ENCODE data around the gene SEM1.

GRCh38 chr7:95598940-95599228 is 2.6 kb upstream of the PDK4 start:
- PRO-cap: no peak
- RAMPAGE, long total RNA, 2 experiments: no peak in any of the 2 experiments

DNA sequence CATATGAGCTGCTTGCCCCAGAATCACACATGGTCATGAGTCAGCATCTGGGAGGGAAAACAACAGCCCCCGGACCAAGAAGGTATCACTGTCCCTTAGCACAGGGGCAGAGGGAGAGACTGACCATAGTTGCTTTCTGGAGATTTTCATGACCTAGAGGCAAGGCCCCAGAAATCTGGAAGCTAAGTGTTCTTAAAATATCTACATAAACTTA is 86.7 kb upstream of the PDK4 start:
- PRO-cap: no peak
- RAMPAGE, long total RNA, 2 experiments: no peak in any of the 2 experiments

- PRO-cap: no peak
- RAMPAGE, long total RNA, 2 experiments: no peak in any of the 2 experiments
Measured at GRCh38 chr7:96308082-96308829, 13.6 kb downstream of the SLC25A13 start.

DNA sequence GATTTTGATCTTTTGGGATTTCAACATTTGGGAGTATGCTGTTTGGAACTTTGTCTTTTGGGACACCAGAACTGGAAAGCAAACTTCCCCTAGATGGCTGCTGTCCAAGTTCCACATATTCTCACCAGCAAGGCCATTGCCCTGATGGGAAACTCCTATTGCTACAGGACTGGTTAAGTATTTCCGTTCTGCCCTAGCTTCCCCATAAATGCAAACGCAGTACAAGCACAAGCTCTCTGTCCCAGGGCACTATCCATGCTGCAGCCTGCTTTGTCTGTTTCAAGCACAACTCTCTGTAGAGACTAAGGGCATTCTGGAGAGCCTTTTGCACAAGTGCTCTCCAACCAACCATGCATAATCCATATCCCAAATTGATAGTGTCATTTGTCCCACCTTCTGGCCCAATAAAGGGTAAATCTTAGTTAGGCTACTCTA is 79.4 kb upstream of the SLC25A13 start:
- PRO-cap: no peak
- RAMPAGE, long total RNA, 2 experiments: no peak in any of the 2 experiments

DNA sequence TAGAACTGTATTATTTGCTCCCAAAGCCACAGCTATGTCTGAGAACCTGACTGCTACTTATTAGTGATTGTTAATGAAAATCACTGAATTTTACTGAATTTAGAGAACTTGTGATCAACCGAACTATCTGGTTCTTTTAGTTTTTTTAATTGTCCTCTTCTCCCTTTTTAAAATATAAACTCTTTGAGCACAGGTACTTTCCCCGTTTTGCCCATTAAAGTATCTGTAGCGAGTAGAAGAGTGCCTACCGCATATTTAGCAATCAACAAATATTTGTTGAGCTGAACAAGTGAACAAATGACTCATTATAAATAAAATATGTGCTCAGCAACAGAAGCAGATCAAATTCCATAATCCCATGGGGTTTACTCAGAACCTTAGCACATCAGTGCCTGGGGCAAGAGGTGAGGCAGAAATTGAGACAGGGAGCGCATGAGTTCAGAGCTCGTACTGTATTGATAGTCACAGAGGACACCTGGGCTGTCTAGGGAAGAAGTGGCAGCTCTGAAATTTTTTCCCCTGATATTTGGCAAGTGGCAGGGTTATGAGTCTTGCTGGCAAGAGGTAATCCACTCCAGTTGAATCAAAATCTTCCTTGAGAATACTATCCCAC is 161.0 kb downstream of the SEM1 start:
- PRO-cap: no peak
- RAMPAGE, long total RNA, 2 experiments: no peak in any of the 2 experiments

DNA sequence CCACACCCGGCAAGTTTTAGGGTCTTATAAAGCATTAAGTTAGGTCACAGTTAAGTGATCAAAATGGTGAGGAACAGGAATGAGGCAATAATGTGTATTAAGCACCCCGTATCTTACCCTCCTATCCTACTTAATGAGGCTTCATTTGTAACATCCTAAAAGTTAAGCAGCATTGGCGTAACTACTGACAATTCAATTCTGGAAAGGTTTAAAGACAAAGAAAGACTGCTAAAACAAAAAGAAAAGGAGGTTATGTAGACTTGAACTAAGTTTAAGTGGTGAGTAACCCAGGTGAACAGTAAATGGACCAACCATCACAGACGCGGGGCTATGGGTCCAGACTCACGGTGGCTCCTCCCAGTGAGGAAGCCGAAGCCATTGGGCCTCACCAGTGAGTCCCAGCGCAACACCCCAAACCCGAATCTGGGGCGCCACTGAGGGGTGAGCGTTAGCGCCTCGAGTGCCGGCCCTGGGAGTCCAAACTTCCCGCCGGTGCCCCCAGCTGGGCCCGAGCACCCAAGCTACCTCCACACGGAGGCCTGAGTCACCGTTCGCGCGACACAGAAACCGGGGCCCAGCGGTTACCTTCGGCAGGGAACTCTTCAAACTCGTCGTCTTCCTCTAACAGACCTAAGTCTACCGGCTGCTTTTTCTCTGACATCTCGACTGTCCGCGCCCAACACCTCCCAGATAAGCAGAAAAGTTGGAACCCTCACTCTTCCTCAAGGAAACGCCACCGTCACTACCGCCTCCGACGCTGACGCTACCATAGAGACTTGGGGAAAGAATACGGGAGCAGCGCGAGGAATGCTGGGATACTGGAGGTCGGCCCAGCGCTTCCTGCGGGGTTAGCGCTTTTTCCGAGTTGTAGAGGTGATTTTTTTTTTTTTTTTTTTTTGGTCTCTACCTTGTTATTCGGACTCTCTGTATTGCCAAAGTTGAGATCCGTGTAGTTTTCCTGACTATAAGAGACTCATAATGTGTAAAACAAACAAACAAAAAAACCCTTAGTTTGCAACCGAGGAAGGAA is at the start of gene SEM1:
Gene SEM1, minus strand, starts transcription at position 744 of the 1,030 bp plus-strand sequence.
- PRO-cap: bidirectional peak, plus-strand start at position 813 of the sequence, minus-strand start at position 759 of the sequence
- RAMPAGE, long total RNA, 2 experiments: start-site peak on the minus strand in 2 of 2 experiments, centred at positions 716 to 721 of the sequence, 367 to 404 reads per replicate

- PRO-cap: no peak
- RAMPAGE, long total RNA, 2 experiments: no peak in any of the 2 experiments
Measured at GRCh38 chr7:97022453-97023026, 2.1 kb downstream of the DLX5 start.

DNA sequence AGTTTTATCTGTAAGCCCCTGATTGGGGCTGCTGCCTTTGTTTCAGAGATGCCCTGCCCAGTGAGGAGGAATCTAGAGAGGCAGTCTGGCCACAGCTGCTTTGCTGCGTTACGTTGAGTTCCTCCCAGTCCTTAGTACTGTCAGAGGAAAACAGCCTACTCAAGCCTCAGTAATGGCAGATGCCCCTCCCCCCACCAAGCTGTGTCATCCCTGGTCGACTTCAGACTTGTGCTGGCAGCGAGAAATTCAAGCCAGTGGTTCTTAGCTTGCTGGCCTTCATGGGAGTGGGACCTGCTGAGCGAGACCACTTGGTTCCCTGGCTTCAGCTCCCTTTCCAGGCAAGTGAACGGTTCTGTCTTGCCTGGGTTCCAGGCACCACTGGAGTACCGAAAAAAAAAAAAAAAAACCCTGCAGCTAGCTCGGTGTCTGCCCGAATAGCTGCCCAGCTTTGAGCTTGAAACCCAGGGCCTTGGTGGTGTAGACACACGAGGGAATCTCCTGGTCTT is 9.0 kb downstream of the SDHAF3 start:
- PRO-cap: no peak
- RAMPAGE, long total RNA, 2 experiments: no peak in any of the 2 experiments

- PRO-cap: no peak
- RAMPAGE, long total RNA, 2 experiments: no peak in any of the 2 experiments
Measured at GRCh38 chr7:97905105-97905892, 33.1 kb upstream of the ASNS start.

DNA sequence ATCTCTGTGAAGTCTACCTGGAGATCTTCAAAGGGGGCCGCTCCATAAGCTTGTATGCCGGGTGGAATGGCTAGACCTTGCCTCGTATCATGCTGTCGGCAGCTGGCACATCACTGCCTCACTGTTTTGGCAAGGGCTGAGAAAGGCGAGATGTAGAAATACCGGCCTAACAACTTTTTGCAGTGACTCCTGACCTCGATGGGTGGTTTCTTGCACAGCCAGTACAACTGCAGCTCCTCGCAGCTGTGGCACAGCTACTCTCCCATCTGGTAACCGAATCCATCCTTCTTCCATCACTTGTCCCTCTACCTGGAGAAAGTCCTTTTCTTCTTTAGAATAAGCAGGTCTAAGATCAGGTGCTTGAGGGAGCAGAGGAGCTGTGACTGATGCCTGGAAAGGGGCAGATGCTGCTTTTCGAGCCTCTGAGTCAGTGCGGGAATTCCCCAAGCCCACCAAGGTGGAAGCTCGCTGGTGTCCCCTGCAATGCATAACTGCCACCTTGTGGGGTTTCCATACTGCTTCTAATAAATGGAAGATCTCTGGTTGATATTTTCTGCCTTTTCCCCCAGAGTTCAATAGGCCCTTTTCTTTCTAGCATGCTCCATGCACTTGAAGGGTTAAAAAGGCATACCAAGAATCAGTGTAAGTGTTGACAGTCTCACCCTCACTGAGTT is 38.3 kb downstream of the OCM2 start:
- PRO-cap: unidirectional peak, minus-strand start at position 115 of the sequence
- RAMPAGE, long total RNA, 2 experiments: no peak in any of the 2 experiments

- PRO-cap: no peak
- RAMPAGE, long total RNA, 2 experiments: no peak in any of the 2 experiments
Measured at GRCh38 chr7:98057960-98058527, 48.6 kb upstream of the LMTK2 start.

- PRO-cap: no peak
- RAMPAGE, long total RNA, 2 experiments: start-site peak on the plus strand in 1 of 2 experiments, at chr7:98214950-98215123 at its widest, 28 to 83 reads per replicate
Measured at GRCh38 chr7:98214859-98215360, 3.7 kb downstream of the BHLHA15 start.

- PRO-cap: no peak
- RAMPAGE, long total RNA, 2 experiments: no peak in any of the 2 experiments
Measured at GRCh38 chr7:98294391-98295384, 13.2 kb downstream of the BRI3 start.

- PRO-cap: no peak
- RAMPAGE, long total RNA, 2 experiments: start-site peak on the plus strand in 1 of 2 experiments, at chr7:98305656-98305922 at its widest, 10 reads per replicate
Measured at GRCh38 chr7:98305188-98305910, 23.9 kb downstream of the BRI3 start.

DNA sequence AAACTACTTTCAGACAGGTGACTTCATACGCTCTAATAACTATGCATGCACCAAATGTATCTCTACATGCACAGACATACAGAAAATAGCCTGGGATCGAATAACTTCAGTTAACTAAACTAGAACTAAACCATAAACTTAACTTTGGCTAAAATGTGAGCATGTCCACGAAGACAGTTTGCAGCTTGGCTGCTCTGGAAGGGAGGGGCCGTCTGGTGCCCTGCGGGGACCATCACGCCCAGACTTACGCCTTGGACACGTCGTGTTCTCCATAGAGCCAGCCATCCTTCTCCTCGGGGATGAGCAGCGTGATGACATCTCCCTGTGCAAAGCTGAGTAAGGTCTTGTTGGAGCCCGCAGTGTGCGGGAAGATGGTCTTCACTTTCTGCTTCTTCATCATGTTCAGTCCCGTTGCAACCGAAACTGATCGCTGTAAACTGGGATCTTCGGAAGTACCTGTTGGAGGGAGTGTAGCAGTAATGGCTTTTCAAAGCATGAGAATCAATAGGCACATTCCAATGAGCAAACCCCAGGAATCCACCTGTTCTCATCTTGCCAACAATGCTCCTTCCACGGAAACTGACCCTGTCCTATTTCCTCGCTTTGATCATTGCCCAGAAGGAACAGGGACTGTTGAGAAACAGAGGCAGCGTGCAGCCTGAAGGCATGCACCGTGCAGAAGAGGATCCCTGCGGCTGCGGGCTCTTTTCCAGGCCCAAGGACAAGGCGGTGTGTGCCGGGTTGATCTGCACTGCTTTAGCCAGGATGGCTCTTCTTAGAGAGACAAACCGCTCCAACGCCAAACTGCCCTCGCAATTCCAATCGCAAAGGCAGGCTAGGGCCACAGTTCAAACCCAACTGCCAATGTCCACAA is 26.2 kb downstream of the BRI3 start:
- PRO-cap: no peak
- RAMPAGE, long total RNA, 2 experiments: no peak in any of the 2 experiments

DNA sequence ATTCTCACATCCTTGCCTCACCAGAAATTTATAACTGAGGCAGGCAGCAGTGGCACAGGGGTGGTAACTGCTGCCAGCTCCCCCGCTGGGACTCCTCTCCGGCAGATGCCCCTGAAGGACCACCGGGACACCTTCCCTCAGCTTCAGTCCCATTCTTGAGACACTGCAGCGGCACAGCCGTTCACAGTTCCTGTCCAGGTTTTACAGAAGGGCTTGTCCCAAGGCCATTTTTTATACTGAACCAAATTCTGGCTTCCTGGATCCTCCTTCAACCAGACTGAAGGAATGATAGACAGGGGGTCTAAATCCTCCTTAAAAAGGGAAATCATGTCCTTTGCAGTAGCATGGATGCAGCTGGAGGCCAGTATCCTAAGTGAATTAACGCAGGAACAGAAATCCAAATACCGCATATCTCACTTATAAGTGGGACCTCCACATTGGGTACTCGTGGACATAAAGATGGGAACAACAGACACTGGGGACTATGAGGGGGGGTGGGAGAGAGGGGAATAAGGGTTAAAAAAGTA is 54.2 kb downstream of the BRI3 start:
- PRO-cap: no peak
- RAMPAGE, long total RNA, 2 experiments: no peak in any of the 2 experiments

- PRO-cap: no peak
- RAMPAGE, long total RNA, 2 experiments: no peak in any of the 2 experiments
Measured at GRCh38 chr7:98801793-98802758, 67.7 kb downstream of the TMEM130 start.

DNA sequence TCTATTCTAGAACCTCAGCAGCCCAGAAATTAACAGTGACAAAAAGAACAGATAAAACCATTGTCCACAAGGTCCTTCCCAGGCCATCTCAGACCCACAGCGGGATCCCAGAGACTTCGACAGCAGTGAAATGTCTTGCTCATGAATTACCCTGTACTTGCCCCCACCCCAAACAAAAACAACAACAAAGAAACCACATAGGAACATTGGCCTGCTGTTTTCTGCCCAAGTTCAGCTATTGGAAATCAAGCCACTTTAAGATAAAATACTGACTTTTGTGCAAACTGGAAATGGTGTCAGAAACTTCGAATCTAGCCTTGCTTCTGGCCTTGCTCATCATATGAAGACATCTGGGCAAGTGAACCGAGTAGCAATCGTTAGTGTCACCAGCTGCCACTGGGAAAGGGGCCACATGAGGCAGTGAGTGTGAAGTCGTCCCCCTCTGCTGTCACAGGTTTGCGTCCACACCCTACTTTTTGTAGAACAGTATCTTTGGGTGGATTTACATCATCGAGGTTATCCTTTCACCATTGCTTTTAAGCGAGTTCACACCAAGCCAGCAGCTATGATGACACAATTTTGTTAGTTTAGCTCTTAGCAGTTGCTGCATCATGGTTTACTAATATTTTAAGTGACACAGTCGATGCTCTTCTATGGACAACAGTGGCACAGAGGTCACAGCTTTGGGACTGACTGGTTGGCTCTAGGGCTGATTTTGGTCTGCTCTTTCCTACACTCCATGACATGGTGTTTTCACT is 114.7 kb downstream of the SMURF1 start:
- PRO-cap: no peak
- RAMPAGE, long total RNA, 2 experiments: no peak in any of the 2 experiments

GRCh38 chr7:99036773-99037576 is 106.9 kb downstream of the SMURF1 start:
- PRO-cap: no peak
- RAMPAGE, long total RNA, 2 experiments: no peak in any of the 2 experiments

DNA sequence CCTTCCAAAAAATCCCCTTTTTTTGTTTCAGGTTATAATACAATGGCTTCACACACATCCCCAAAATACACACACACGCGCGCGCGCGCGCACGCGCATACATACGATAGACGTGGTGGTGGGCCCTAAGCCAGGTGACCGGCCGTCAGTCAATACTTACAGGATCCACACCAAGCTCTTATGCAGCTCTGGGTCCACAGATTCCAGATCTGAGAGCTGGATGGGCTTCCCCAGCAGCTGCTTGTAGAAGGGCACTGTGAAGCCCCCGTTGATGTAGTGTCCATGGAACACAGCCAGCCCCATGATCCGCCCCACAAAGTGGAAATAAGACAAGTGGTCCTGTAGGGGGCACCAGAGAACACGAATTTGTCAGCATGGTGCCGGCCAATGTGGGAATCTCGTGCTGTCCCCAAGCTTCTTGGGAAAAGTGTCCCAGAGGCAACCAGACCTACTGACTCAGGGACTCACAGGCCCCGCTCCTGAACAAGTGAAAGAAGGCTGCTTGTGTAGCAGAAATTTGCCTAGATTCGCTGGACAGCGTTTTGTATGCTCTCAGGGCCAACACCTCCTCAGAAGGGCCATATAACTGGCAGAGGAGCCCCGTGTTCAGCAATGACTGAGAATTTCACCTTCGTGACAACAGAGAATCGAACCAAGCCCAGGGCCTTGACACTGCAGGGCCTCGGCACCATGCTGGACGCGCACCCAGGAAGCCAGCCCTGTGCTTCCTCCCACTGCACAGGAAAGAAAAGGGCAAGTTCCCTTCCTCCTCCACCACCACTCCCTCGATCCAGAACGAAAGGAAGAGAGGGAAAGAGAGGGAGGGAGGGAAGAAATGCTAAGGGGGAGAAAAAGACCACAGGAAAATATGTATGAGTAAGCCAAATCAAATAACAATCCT is 103.4 kb downstream of the SMURF1 start:
- PRO-cap: no peak
- RAMPAGE, long total RNA, 2 experiments: no peak in any of the 2 experiments

All from body of pancreas (tissue), 2 donors.